AG08470 (cell line): ENCODE results near the gene KCNMB4.

- RRBS = no CpG with 5 or more reads among the region's 2 CpGs
These were observed 170.9 kb downstream of the IFNG start for GRCh38 chr12:67988535-67989124.

DNA sequence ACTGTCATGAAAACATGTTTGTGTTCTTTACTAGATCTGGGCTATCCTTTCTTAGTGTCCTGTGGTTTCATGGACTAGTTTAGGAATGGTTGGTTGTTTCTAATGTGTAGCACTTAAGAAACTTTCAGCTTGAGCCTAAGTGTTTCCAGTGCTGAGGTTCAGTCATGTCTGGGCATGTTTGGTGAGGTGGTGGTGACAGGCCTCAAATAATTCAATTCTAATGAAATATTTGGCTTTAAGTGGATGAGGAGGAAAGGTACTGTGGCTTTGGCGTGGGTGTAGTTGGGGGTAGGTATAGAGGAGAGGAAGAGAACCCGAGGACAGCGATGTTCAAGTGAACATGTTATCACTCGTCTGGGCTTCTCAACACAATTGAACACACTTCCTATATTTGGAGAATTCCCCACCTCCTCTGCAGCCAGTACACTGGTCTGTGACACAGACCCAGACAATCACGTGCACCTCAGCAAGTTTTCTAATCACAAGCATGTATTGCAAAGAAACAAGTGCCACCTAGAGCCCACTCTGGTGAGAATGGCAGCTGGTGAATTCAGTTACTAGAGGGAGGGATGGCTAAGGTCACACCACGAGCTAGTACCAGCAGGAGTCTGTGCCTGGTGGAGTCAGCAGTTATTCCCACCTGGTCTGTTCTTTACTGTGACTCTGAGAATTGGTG is 117.3 kb downstream of the IFNG start:
- RRBS = no CpG with 5 or more reads among the region's 6 CpGs

DNA sequence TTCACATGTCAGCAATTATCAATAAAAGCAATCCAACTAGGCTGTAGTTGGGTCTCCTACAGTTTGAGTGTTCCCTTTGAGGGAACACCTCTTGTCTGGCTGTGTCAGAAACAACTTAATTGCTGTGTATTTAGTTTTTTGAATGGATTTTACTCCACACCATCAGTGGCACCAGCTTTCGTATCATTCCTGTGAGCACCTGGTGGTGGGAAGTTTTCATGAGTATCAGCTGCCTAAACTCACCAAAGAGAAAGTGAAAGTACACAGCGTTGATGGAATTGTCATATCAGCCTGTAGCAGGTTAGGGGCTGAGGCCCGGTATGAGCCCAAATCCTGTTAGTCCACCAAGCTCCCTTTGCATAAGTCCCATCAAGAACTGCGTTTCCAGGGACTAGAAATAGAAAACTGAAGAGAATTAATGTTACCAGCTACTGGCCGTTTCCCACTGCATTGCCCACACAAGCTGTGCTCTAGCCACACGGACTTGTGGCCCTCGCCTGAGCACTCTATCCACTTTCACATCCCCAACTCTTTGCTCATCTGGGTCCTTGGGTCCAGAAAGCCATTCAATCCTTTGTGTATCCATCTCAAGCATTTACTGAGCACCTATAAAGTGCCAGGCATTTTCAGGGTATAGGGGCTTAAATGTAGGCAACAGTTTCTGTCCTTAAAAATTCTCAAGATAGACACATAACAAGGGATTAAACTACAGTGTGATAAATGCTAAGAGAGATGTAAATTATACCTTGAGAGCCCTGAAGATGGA is 11.1 kb upstream of the IL26 start:
- RRBS = no CpG with 5 or more reads among the region's 7 CpGs

GRCh38 chr12:68358612-68358820 is 26.4 kb upstream of the MDM1 start:
- RRBS = no CpG with 5 or more reads among the region's 6 CpGs

GRCh38 chr12:68482566-68483345 is 127.9 kb upstream of the RAP1B start:
- RRBS = no CpG with 5 or more reads among the region's 1 CpG

DNA sequence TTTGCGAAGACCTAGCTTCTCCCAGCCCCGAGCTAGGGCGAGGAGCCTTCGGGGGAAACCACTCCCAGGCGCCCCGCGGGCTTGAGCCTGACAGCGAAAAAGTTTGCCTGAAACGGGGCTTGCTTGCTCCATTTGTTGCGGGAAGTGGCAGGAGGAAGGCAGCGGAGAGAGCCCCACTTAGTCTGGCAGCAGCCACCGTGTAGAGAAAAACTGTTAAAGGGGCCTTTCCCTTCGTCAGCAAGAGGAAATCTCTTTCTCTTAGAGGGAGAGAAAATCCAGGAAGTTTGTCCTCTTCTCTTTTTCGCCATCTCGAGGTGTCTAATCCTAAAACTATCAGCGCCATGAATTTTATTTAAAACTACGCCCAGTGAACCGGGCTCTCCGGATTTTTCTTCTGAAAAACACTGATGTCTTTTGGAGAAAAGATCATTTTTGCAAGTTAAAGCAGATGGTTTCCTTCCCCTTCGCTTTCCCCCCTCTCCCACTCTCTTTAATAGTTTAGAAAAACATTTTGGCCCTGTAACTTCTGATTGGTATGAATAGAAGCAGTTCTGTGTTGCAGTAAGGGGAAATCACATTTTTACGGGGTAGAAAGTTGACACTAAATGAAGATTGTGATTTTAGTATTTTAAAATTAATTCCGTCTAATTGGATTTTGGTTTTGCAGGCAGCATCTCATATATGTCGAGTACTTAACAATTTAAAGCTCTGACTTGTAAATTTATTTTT is 985 bp downstream of the RAP1B start:
- RRBS = no CpG with 5 or more reads among the region's 23 CpGs

DNA sequence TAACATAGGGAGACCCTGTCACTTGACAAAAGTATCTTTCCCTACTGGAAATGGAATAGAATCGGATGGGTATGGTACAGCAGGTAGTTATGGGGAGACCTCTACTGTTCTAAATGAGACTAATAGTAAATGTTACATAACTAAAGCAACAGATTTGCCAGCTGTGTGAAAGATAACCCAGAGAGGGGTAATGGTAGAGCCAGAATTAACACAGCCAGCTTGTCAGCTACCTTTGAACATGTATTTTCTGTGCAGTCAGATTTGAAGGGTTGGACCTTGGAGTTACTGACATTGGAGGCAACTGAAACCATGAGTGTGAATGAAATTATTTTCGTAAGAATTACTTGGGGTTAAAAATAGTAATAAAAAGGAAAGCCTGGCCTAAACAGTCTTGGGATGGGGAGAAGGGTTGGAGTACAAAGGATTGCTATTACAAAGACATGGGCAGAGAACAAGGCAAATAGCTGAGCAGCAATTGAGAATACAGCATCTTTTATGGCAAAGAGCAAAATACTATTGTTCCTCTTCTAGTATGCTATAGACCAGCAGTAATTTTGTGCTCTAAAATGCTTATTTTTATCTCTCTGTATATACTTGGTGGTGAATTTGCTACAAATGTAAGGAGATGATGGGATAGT is 21.6 kb upstream of the NUP107 start:
- RRBS = no CpG with 5 or more reads among the region's 2 CpGs

- RRBS = no CpG with 5 or more reads among the region's 14 CpGs
These were observed 1.5 kb upstream of the MDM2 start for GRCh38 chr12:68806444-68806937.

GRCh38 chr12:68838575-68838905 is 30.6 kb downstream of the MDM2 start:
- RRBS = no CpG with 5 or more reads among the region's 2 CpGs

GRCh38 chr12:69330518-69331683 is 17.3 kb upstream of the LYZ start:
- RRBS = 19% methylated on average over 4 of the region's 24 CpGs

GRCh38 chr12:69331684-69332641 is 16.2 kb upstream of the LYZ start:
- RRBS = no CpG with 5 or more reads among the region's 21 CpGs

GRCh38 chr12:69359110-69359469 is 453 bp upstream of the YEATS4 start:
- RRBS = no CpG with 5 or more reads among the region's 3 CpGs

DNA sequence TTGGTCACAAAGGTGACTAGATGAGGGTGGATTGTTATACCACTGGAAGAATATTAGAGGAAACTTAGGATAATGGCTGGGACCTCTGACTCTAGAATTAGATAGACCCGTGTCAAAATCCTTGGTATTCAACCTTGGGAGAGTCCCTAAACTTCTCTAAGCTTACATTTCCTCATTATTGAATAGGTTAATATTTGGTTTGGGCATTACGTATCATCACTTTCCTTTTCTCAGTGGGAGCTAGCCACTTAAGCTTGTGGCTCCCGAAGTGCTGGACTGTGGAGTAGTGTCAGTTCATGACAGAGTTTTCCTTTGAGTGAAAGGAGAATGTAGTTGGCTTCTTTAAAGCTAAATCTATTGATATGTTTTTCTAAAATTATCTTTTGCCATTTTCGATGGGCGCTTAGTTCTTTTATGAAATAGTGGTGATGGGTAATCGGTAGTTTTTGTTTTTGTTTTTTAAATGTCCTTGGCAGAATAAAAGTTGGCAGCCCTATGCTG is 5.4 kb downstream of the FRS2 start:
- RRBS = no CpG with 5 or more reads among the region's 6 CpGs

- RRBS = no CpG with 5 or more reads among the region's 18 CpGs
These were observed 40.0 kb downstream of the RAB3IP start for GRCh38 chr12:69778624-69779148.

DNA sequence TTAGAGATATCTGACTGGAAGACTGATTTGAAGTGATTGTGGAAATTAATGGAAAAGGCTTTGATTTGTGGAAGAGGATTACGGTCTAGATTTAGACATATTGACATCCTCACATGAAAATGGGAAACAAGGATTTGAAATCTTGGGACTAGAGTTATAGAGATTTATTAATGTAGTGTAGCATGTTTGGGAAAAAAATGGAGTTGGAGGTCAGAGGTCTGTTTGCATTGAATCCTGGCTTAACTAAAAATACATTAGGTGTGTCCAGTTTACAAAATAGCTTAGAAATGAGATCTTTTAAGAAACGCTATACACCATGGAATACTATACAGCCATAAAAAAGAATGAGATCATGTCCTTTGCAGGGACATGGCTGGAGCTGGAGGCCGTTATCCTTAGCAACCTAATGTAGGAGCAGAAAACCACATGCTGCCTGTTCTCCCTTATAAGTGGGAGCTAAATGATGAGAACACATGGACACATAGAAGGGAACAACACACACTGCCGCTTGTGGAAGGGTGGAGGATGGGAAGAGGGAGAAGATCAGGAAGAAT is 14.2 kb upstream of the MYRFL start:
- RRBS = no CpG with 5 or more reads among the region's 4 CpGs

GRCh38 chr12:69896423-69897311 is 71.6 kb downstream of the MYRFL start:
- RRBS = no CpG with 5 or more reads among the region's 4 CpGs

DNA sequence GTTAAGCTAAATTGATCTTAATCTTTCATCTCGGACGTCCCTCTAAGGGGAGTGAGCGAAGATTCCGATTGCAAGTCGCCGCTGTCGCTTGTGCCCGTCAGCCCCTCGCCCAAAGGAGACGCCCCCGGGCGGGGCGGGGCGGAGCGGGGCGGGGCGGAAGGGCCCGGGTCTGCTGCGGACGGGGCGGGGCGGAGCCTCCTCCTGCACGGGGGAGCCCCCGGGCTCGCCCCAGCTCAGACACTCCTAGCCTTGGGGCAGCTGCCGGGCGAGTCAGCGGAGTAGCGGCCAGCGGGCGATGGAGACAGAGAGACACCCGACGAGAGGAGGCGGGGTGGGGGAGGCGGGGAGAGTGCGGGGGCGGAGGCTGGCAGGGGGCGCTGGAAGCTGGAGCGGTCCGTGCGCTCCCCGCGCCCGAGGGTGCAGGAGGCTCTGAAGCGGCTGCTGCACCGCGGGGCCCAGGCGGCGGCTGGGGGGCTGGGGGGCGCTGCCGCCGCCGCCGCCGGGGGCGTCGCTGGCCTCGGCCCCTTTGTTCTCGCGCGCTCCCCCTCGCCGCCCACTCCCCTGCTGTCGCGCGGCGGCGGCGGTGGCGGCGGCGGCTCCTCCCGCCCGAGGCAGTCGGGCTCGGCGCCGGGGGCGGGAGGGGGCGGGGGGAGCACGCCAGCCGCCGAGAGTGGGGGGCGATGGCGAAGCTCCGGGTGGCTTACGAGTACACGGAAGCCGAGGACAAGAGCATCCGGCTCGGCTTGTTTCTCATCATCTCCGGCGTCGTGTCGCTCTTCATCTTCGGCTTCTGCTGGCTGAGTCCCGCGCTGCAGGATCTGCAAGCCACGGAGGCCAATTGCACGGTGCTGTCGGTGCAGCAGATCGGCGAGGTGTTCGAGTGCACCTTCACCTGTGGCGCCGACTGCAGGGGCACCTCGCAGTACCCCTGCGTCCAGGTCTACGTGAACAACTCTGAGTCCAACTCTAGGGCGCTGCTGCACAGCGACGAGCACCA is at the start of gene KCNMB4:
Gene KCNMB4, plus strand, starts transcription at position 236 of the 997 bp plus-strand sequence.
- RRBS = 3% methylated on average over 25 of the region's 112 CpGs

DNA sequence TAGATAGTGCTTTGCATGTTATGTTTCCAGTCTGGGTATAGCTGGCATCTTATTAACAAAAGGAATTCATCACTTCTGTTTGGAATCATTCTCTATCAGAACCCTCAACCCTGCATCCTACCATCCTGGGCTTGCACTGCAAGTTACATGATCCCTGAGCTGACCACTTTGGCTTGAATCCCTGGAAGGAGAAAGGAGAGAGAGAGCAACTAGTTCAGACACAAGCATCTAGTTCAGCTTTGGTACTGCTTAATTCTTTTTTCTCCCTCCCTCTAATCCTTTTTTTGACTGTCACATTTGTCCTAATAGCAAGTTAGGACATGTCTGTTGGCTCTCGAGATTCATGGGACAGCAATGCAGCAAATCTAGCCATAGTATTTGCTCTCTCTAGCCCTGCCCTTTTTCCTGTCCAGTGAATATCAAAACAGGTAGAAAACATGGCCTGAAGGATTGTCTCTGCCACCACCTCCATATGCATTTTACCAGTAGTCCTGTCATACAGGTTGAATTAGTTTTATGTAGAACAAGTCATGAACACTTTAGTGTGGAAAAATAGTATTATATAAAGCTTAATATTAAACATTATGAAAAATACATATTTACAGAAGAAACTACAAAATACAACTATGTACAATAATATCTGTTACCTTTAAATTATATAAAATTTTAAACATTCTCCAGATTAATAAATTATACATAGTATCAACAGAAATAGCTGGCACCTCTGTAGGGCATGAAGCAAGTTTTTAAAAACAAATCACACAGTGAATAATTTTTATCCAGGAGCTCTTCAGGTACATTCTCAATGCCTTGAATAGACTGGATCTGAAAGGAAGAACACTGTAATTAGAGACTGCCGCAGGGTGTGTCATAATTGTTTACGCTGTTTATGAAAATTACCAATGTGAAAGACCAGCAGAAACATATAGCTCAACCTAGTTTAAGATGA is 116.3 kb downstream of the PTPRB start:
- RRBS = no CpG with 5 or more reads among the region's 3 CpGs

- RRBS = no CpG with 5 or more reads among the region's 2 CpGs
These were observed 24.8 kb downstream of the PTPRB start for GRCh38 chr12:70612391-70612908.